Mesenchymal stem cell of adipose (primary cell): ENCODE data around the genes PARVA and PDE3B.

GRCh38 chr11:12377254-12377706, at the start of gene PARVA:
PARVA (plus strand) TSS chr11:12377571.
- CAGE, long polyA plus RNA = no peak

GRCh38 chr11:12386682-12387500, 9.5 kb downstream of the PARVA start:
- CAGE, long polyA plus RNA = no peak

- CAGE, long polyA plus RNA = no peak
Measured at GRCh38 chr11:12398191-12398390, 20.7 kb downstream of the PARVA start.

DNA sequence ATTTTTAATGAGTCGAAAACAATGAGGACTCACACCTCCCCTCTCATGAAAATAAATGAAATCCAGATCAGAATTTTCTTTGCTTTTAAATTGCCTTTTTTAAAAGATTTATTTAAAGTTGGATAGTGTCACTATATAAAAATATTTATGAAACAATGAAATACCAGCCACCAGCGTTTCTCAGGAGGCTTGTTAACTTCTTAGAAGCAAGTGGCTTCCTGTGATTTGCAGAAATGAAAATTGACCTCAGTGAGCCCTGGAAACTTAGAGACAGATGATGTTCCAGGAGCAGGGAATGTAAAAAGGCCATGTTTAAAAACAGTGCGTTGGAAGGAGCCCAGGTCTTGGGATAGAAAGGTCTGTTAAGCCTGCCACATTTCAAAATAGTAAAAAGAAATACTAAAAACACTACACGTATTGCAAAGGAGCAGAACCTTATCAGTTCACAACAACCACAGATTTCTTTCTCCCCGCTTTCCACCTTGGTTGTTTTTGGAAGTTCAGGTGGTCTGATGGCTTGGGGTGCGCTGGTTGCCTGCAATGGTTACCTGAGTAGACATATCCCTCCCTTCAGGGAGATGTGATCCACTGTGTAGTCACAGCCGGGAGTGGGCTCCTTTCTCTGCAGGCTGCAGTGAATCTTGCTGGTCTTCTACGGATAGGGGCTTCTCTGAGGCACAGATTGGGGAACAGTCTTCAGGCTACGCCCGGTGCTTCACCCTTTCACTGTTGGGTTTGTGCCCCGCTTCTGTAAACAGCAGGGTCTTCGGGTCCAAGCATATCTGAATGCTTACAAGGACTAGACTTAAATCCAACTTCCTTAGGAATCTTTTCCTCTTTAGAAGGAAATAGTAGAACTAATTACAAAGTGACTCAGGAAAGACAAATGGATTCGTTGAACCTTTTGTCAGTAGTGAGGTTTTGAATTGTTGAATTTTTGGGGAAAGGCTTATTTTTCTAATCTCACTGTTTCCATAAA, 1.8 kb downstream of the TEAD1 start:
- CAGE, long polyA plus RNA = no peak

GRCh38 chr11:12746533-12746932, 72.3 kb downstream of the TEAD1 start:
- CAGE, long polyA plus RNA = no peak

- CAGE, long polyA plus RNA = no peak
Measured at GRCh38 chr11:12772028-12772533, 97.9 kb downstream of the TEAD1 start.

DNA sequence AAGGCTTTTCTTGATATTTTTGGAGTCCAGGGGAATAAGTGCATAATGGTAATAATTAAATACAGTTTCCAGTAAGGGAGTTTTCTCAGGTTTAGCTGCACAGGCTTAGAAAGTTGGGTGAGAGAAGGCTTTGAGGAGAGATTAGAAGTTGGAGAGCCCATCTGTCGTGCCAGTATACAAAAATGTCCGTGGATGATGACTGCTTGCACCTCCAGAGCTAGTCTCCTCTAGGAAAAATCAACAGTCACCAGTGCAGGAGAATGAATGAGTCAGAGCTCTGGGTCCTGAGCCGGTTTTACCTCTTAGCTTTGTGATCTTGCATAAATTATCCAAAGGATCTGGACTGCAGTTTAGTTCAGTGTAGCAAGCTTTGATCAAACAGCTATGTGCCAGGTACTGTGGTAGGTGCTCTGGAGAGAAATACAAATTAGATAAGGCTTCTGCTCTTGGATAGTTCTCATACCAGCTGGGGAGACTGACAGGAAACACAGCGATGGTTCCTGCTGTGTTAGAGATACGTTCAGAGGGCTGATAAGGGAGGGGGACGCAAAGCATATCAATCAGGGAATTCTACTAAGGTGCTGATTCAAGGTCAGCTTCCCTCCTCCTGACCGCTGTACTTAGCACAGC, 125.9 kb downstream of the TEAD1 start:
- CAGE, long polyA plus RNA = no peak

DNA sequence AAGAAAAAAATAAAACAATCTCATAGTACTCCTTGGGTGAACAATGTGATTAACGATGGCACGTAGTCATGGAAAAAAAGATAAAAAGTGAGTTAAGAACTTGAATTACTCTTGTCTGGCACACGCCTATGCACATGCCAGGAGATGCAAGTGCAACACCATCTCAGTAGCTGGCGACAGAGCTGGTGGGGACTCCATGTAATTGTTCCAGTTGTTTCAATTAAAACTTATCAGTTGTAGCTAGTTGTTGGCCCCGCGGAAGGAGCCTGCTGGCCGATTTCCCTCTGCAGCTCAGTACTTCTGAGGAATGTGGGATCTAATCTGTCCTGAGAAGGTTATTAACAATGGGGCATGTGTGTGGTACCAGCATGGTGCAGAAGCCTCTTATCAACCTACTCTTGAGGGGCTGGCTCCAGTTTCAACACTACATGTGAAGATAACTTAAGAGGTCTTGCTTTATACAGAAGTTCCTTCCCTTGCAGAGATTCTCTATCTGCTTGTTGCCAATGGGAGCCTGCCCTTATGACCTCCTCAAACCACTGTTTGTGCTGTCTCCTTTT, 3.2 kb downstream of the RASSF10 start:
- CAGE, long polyA plus RNA = no peak

GRCh38 chr11:13033784-13034102, 24.6 kb downstream of the RASSF10 start:
- CAGE, long polyA plus RNA = no peak

- CAGE, long polyA plus RNA = no peak
Measured at GRCh38 chr11:13312973-13313599, 35.5 kb downstream of the BMAL1 start.

GRCh38 chr11:13462166-13462642, 818 bp downstream of the BTBD10 start:
- CAGE, long polyA plus RNA = no peak

GRCh38 chr11:13667259-13667660, 1.2 kb upstream of the FAR1 start:
- CAGE, long polyA plus RNA = no peak

DNA sequence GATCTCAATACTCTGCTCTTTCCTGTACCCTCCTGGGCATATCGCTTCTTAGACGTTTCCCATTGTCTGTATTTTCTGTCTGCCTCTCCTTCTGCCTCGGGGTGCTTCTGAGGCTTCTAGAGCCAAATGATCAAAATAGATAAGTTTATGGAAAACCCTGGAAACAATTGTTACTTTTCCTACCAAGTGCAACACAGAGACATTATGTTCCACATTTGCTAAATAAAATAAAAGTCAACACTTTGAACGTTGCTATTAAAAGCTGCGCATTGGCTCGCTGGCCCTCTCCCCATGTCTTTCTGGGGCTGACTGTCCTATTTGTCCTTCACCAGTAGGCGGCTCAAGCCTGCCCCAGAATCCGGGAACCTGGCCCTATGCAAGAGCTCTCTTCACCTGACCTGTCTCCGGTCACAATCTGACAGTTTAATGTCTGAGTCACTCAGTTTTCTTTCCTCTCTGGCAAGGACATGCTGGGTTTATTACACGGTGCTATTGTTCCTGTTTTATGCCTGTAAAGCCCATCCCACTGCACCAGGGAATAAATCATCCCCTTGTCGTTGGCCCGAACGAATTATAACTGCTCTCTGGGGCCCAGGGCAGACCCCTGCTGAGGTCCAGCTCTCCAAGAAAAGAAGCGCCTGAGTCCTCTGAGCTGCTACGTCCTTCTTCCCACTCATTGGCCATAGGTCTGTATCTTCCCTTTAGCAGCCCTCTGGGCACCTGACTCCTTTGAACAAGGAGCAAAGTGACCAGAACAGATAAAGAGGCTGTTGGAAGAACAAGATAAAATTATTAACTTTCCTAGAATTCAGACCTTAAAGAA, 89.3 kb upstream of the SPON1 start:
- CAGE, long polyA plus RNA = no peak

GRCh38 chr11:14078957-14079541, 116.5 kb downstream of the SPON1 start:
- CAGE, long polyA plus RNA = no peak

DNA sequence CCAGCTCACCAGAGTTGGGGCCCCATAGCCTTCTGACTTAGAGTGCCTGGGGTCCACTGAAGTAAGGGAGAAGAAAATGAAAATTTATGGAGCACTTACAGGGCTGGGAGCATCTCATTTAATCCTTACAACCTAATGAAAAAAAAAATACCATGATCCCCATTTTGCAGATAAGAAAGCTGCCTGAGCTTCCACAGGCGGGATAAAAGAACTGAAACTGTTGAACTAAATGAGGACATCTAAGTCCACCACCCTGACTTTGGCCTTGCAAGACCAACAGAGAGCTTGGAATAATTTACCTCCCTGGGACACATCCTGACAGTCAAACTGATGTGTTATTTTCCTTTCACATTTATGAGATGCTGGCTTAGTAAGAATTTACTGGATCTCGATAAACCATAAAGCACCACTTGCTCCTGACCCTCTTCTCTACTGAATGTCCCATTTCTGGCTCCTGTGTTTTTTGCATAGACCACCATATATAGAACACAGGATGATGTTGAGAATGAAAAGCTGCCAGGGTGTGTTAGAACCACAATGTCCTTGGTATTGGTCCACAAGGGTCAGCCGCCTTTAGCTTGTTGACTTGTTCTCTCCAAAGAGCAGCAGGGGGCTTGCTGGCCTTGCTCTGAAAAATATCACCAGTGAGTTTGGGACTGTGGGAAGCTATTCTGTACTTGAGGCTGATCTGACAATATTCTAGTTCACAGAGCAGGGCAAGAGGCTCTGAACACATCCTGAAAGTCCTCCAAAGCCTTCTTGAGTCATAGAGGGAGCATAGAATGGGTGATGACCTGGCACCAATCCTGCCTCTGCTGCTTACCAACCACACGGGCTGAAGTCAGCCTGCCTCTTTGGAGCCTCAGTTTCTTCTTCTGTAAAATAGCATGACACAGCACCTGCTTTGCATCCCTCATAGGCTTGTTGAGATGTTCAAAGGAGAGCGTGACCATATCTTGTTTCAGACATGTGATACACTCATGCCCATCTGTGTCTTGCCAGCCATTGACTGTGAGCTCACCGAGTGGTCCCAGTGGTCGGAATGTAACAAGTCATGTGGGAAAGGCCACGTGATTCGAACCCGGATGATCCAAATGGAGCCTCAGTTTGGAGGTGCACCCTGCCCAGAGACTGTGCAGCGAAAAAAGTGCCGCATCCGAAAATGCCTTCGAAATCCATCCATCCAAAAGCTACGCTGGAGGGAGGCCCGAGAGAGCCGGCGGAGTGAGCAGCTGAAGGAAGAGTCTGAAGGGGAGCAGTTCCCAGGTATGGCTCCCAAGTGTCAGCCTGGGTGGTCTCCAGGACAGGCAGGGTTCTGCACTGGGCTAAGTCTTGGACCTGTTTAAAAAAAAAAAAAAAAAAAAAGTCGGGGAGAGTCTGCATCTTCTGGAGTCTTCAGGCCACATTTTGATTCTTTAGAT, 96.8 kb downstream of the RRAS2 start:
- CAGE, long polyA plus RNA = no peak

DNA sequence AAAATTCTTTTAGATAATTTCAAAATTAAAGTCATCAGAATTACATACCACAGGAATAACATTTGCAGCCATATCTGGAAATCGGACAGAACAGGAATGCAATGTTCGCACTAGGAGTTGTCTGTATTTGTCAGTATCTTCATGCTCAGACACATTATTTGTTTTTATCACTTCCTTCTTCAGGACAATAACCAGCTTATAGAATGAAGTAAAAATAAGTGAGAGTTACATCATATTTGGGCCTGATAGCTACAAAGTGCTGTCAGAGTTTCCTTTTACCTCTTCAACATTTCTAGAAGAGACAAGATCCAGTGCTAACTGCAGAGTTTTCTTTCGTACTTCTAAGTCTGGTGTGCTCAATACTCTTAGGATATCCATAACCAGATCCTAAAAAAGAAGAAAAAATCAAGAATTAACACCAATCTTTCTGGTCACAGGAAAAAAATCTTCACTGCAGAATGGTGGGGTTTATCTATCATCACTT, 18.9 kb downstream of the COPB1 start:
- CAGE, long polyA plus RNA = no peak

DNA sequence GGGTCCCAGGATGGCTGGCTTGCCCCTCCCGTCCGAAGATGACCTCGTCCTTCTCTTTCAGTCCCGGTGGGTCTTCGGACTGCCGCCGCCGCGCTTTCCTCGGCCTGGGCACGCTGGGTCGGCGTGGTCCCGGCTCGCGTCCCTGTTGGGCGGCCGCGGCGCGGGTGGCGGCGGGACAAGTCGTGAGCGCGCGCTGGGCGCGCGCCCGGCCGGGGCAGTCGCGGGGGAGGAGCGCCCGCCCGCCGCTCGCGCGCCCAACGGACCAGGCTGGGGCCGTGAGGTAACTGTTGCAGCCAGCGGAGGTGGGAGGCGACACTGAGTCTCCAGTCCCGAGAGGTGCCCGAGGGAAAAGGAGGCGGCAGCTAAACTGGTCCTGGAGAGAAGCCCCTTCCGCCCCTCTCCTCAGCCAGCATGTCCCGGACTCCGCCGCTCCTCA, at the start of gene PDE3B:
TSS of gene PDE3B (plus strand) at position 326 of the 436 bp plus-strand sequence.
- CAGE, long polyA plus RNA = no peak

- CAGE, long polyA plus RNA = no peak
Measured at GRCh38 chr11:14655294-14656047, 11.9 kb downstream of the PDE3B start.

GRCh38 chr11:14759430-14759633, 115.7 kb downstream of the PDE3B start:
- CAGE, long polyA plus RNA = no peak

GRCh38 chr11:14764958-14765790, 121.6 kb downstream of the PDE3B start:
- CAGE, long polyA plus RNA = no peak